Mesenchymal stem cell of the bone marrow (primary cell): ENCODE measurements around a stretch of chr17.

DNA sequence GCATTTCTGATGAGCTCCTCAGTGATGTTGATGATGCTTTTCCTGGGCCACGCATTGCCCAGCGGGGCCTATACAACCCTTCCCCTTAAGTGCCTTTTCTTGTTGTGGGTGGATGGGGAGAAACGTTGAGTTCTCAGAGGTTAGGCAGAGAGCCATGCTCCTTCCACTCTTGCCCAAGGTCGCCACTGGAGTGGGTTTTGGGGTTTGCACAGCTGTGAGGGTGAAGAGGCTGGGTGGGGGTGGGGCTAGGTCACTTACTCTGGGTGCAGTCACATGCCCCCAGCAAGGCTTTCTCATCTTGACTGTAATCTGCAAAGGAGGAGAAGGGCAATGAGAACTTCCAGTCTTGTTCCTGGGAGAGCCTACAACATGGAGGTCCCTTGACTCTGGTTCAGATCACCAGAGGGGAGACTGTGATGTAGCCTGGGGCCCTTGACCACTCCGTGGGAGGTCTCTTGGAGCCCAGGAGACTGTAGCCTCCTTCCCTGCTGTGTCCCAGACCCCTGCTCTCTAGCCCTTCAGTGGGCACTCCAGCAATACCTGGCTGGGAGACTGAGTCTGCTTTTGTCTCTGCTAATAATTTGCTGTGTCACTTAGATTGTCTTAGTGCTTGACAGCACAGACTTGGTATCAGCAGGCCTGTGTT is 42.4 kb downstream of the PRKAR1A start:
- CAGE, long polyA plus RNA, result no peak

GRCh38 chr17:68599085-68599571 is 2.0 kb downstream of the FAM20A start:
- CAGE, long polyA plus RNA, result no peak

DNA sequence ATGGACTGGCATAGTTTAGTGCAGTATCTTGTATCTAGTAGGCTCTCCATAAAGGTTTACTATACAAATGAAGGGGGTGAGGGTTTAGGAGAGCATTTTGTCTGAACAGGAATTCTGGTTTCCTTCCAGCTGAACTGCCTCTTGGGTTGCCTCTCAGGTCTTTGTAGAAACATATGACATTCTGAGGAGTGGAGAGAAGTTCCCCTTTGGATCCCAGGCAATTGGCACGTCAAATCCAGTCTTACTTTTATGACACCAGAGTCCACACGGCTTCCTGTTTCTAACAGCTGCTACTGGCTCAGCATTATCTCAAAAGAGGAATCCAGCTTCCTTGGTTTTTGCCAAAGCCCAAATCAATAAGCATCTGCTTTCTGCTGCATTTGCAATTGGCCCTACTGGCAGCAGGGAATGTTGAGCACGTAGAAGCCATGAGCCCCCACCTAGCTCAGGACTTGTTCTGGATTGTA is 97.6 kb upstream of the FAM20A start:
- CAGE, long polyA plus RNA, result no peak

- CAGE, long polyA plus RNA, result no peak
These were observed 1.0 kb downstream of the ABCA8 start for GRCh38 chr17:68954161-68954536.

GRCh38 chr17:69087690-69088382 is 27.1 kb upstream of the ABCA9 start:
- CAGE, long polyA plus RNA, result no peak

DNA sequence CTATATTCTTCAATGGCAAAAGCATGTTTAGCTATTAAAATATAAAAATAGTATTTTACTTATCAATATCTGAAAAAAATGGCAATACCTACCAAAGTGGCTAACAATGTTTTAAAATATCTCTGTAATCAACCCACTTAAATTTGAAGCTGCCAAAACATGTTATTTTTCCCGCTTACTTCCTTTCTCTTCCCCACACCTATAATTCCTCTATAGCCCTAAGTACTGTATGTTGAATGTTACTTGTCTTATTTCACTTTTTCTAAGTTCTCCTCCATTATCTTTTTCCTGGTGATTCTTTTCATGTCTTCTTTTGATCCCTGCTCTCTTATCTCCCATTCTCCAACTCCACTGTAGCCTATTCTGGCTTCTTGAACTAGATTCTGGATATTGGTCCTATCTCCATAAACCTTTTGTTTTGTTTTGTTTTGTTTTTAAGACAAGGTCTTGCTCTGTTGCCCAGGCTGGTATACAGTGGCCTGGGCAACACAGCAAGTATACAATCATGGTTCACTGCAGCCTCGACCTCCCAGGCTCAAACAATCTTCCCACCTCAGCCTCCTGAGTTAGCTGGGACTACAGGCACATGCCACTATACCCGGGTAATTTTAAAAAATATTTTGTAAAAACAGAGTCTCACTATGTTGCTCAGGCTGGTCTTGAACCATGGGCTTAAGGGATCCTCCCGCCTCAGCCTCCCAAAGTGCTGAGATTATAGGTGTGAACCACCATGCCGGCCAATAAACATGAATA is 19.8 kb upstream of the ABCA10 start:
- CAGE, long polyA plus RNA, result no peak

DNA sequence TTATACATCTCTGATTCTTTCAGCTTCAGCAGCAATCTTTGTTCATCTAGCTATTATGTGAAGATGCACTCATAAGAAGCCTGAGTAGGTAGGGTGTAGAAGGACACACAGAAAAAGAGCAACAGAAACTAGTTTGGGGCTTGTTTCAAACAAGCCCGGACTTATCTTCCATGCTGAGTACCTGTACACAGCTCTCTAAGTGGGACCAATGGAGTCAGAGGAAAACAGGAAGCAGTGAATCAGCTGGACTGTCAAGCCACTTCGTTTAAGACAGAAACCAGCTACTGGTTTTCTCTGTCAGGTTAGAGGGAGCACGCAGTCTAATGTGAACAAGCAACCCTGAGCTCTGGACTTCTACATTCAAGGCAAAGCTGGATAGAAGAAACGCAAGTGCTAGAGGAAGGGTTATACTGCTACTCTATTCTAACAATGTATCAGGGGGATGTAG is 16.0 kb downstream of the MAP2K6 start:
- CAGE, long polyA plus RNA, result no peak

DNA sequence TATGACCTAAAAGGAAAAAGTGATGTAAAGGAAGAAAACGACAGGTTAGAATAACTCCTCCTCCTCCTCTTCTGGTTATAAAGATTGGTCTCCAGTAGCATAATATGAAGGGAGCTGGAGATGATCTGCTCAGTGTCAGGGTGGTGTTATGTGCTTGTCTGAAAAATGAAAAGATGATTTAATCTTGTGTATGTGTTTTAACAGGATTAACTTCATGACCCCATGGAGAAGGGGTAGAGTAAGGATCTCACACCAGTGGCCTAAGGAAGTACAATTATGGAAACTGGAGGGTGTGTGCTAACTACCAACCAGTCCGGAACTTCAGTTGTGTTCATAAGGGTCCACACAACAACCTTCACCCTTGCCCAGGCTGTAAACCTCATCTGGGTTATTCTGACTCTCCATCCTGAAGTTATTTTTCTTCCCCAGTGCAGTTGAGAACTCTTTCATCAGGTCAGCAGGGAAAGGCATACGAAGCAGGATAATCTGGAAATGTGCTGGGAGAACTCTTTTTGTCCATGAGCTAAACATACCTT is 158.8 kb downstream of the MAP2K6 start:
- CAGE, long polyA plus RNA, result no peak

GRCh38 chr17:69717296-69717750 is 302.8 kb downstream of the MAP2K6 start:
- CAGE, long polyA plus RNA, result no peak

DNA sequence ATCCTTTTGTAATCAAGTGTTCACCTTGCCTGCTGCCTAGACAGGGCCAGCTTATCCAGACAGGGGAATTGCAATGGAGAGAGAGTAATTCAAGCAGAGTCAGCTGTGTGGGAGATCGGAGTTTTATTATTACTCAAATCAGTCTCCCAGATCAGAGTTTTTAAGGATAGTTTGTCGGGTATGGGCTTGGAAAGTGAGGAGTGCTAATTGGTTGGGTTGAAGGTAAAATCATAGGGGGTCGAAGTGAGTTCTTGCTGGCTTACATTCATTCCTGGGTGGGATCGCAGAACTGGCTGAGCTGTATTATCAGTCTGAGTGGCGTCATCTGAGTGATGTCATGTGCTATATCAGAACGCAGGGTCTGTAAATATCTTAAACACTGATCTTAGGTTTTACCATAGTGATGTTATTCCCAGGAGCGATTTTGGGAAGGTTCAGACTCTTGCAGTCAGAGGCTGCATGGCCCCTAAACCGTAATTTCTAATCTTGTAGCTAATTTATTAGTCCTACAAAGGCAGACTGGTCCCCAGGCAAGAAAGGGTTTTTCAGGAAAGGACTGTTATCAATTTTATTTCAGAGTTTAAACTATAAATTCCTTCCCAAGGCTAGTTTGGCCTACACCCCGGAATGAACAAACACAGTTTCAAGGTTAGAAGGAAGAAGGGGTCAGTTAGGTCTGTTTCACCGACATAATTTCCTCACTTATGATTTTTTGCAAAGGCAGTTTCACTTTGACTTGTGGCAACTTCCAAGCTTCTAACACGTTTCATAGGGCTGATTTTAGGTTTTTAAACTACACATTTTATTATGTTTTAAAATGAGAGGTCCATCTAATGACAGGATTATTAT is 21.4 kb upstream of the KCNJ16 start:
- CAGE, long polyA plus RNA, result no peak

- CAGE, long polyA plus RNA, result no peak
These were observed 14.0 kb downstream of the KCNJ16 start for GRCh38 chr17:70089164-70089363.

DNA sequence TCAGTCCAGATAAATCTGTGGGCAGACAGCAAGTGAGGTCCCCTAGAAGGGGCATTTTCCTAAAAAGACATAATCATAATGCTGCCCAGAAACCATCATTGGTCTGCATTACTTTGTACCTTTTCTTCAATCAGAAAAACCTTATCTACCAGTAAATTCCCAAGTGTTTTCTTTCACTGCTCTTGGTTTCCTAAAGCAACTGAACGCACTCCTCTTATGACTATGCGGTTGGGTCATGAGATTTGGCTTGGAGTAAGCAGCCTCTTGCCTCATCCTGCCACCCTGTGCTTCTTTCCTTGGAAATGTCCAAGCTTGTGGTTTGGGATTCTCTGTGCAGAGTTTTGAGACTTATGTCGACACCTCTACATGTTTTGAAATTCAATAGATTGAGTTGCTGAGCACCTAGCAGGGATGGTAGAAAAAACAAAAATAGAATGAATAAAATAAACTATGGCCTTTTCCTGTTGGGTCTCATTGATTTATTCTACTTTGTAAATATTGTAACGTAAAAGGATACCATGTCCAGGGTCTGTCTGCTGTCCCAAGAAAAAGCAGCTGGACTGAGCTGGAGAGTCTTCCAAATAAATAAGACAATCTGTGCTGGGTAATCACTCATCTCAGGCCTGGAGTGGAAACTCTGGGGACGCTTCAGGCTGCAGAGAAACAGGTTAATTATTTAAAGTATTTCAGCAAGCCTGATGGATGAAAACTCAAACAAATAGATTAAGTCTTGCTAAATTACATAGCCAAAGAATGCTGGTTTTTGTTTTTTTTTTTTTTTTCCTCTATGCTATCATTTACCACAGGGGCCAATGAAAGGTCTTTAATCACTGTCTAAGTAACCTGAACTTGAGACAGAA is 31.3 kb upstream of the KCNJ2 start:
- CAGE, long polyA plus RNA, result no peak

DNA sequence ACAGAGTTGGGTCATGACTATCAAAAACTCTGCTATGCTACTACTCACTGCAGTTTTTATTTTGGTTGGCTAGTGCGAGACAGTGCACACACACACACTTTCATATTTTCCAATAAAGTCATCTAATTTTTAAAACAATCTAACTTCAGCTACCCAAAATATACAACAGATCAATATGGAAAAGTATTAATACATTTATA is 119.4 kb downstream of the KCNJ2 start:
- CAGE, long polyA plus RNA, result no peak

GRCh38 chr17:71966196-71966850 is 154.5 kb upstream of the SOX9 start:
- CAGE, long polyA plus RNA, result no peak

- CAGE, long polyA plus RNA, result no peak
These were observed 71.0 kb downstream of the SOX9 start for GRCh38 chr17:72191871-72192257.

- CAGE, long polyA plus RNA, result no peak
These were observed 279.3 kb downstream of the SOX9 start for GRCh38 chr17:72400033-72400525.

GRCh38 chr17:72476023-72477080 is 355.5 kb downstream of the SOX9 start:
- CAGE, long polyA plus RNA, result no peak

DNA sequence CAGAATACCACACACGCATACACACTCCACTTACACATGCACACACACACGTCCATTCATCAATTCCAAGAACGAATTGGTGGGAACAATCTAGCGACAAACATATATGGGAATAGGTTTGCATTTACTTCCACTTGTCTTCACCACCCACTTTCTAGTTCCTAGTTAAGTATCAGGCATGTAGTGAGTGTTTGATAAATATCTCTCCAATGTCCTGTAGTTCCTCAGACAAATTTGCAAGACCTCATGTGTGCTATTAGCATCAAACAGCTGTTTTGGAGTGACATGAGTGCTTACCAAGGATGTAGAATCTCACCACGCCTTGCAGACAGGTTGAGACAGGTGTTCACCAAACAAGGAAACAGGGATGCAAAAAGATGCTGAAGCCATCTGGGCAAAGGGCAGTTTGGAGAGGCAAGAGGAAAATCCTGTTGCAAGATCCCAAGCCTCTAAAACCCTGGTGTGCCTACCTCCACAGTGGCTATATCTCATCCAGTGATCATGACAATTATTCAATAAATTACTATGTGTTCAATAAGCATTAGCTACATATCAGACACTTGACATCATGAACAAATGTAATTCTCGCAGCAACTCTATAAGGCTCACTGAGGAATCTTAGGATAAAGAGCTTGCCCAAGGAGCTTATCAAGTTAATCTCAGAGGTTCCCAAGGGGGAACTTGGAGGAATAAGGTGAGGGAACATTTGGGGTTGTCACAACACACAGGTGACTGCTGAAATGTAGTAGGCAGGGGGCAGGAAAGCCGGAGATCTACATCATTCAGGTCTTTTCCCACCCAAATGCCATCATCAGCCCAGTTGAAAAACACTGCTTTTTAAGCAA is 373.8 kb downstream of the SOX9 start:
- CAGE, long polyA plus RNA, result no peak

DNA sequence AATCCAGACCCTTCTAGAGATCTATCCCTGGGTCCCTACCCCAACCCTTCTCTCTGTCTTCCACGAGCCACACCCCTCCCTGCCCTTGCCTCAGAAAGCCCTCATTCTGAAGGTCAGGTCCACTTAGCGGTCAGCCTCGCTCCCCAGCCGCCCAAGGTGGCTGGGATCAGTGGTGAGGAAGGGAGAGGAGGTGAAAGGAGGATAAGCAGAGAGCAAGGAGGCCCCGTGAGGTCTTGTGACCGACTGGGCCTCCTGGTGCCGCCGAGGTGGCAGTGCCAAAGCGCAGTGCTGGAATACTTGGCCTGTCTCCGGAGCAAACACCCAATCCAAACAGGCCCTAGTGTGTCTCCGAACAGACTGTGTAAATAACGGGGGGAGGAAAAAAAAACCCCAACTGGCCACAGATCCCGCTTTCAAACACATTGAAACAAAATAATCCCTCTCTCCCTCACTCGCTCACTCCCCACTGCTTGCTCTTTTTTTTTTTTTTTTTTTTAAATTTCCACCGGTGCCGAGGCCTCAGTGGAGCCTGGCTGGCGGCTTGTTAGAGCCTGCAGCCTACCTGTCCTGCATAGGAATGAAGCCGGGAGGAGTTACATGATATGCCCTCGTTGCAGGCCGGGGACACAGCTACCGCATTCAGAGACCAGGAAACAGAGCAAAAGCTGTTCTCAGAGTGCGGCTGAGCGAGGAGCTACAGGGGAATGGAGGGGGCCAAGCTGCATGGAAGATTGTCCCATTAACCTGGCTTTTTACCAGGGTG is 381.0 kb downstream of the SOX9 start:
- CAGE, long polyA plus RNA, result no peak

GRCh38 chr17:72549571-72550481 is 429.0 kb downstream of the SOX9 start:
- CAGE, long polyA plus RNA, result no peak